Pericardium (tissue), 1 donor: Measurements from ENCODE around the gene PGAP6.

GRCh38 chr16:34889-35795, 18.3 kb downstream of the POLR3K start:
- RRBS = no CpG with 5 or more reads among the region's 22 CpGs

DNA sequence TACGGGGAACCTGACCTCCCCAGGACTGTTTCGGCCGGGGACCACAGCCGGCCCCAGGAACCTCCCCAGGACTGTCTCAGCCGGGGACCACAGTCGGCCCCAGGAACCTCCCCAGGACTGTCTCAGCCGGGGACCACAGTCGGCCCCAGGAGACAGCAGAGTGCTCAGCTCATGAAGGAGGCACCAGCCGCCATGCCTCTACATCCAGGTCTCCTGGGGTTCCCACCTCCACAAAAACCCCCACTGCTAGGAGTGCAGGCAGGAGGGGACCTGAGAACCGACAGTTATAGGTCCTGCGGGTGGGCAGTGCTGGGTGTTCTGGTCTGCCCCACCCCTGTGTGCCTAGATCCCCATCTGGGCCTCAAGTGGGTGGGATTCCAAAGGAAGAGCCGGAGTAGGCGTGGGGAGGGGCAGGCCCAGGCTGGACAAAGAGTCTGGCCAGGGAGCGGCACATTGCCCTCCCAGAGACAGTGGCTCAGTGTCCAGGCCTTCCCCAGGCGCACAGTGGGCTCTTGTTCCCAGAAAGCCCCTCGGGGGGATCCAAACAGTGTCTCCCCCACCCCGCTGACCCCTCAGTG, 4.4 kb downstream of the RHBDF1 start:
- RRBS = 31% methylated on average over 3 of the region's 17 CpGs

DNA sequence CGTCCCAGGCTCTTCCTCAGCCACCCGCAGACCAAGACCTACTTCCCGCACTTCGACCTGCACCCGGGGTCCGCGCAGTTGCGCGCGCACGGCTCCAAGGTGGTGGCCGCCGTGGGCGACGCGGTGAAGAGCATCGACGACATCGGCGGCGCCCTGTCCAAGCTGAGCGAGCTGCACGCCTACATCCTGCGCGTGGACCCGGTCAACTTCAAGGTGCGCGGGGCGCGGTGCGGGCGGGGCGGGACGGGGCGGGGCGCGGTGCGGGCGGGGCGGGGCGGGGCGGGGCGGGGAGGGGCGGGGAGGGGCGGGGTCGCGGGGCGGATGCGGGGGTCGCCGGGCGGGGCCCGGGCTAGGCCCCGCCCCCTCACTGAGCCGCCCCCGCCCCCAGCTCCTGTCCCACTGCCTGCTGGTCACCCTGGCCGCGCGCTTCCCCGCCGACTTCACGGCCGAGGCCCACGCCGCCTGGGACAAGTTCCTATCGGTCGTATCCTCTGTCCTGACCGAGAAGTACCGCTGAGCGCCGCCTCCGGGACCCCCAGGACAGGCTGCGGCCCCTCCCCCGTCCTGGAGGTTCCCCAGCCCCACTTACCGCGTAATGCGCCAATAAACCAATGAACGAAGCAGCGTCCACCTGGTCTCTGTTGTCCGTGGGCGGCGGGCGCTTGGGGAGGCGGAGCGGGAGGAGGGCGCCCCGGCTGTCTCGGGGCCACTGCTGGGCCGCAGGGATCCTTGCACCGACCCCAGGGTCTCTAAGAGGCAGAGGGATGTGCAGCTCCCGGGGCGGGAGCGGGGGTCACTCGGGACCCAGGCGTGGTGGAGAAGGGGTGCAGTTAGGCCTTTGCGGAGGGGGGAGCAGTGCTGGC, 1.7 kb downstream of the HBZ start:
- RRBS = 4% methylated on average over 4 of the region's 96 CpGs

GRCh38 chr16:205787-206371, 23.4 kb downstream of the LUC7L start:
- RRBS = no CpG with 5 or more reads among the region's 13 CpGs

- RRBS = no CpG with 5 or more reads among the region's 29 CpGs
These were observed 6.4 kb downstream of the PDIA2 start for GRCh38 chr16:289156-289947.

- RRBS = 89% methylated on average over 6 of the region's 40 CpGs
These were observed 14.8 kb downstream of the PDIA2 start for GRCh38 chr16:297654-298296.

GRCh38 chr16:324280-325656, 27.8 kb downstream of the AXIN1 start:
- RRBS = 49% methylated on average over 17 of the region's 79 CpGs

DNA sequence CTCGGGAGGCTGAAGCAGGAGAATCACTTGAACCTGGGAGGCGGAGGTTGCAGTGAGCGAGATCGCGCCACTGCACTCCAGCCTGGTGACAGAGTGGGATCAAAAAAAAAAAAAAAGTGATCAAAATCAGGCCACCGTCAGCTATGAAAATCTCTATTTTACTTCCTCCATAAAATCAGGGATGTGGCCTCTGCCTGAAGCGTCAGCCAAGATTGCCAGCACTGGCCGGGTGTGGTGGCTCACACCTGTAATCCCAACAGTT, 26.0 kb downstream of the AXIN1 start:
- RRBS = no CpG with 5 or more reads among the region's 8 CpGs

DNA sequence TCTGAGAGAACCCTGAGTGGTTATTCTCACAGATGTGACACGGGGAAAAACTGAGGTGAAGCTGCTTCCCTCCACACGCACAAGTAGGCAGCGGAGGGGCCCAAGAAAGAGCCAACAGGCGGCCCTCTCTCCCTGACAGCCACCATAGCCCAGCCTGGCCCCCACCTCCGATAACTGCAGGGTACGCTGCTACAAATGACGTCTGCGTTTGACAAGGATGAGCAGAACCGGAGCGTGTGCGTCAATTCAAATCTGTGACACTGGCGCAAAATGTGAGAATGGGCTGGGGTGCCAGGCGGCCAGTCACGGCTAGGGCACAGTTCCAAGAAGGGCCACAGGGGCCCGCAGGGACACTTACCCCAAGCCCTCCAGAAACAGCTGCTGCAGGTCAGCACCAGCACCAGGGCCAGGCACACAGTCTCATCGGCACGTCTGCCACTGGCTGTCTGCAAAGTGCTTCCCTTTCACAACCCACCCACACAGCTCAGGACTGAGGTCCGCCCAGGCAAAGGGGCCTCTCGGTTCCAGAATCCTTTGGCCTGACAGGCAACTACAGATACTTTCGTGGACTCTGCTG, 14.5 kb downstream of the AXIN1 start:
- RRBS = no CpG with 5 or more reads among the region's 20 CpGs

DNA sequence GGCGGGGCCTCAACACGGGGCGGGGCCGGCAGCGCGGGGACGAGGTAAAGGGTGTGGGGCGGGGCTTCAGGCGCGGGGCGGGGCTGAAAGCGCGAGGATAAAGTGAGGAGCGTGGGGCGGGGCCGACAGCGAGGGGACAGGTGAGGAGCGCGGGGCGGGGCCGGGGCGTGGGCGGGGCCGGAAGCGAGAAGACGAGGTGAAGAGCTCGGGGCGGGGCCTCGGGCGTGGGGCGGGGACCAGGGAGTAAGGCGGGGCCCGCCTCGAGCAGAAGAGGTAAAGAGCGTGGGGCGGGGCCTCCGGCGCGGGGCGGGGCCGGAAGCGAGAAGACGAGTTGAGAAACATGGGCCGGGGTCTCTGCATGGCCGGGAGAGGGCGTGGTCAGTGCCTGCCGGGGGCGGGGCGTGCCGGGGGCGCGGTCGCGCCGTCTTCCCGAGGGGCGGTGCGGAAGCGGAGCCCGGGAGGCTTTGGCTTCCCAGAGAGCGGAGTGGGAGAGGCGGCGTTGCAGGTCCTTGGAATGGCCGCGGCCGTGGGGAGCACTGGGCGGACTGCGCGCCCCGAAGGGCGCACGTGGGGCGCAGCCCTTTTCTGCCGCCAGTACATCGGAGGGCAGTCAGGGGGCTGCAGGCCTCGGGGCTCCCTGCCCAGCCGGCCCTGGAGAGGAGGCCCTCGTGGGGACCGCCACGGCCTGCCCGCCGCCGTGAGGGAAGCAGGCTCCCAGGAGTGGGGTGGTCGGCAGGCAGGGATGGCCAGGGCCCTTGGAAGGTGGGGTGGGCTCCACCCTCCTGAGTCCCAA, 439 bp upstream of the AXIN1 start:
- RRBS = 2% methylated on average over 23 of the region's 84 CpGs

DNA sequence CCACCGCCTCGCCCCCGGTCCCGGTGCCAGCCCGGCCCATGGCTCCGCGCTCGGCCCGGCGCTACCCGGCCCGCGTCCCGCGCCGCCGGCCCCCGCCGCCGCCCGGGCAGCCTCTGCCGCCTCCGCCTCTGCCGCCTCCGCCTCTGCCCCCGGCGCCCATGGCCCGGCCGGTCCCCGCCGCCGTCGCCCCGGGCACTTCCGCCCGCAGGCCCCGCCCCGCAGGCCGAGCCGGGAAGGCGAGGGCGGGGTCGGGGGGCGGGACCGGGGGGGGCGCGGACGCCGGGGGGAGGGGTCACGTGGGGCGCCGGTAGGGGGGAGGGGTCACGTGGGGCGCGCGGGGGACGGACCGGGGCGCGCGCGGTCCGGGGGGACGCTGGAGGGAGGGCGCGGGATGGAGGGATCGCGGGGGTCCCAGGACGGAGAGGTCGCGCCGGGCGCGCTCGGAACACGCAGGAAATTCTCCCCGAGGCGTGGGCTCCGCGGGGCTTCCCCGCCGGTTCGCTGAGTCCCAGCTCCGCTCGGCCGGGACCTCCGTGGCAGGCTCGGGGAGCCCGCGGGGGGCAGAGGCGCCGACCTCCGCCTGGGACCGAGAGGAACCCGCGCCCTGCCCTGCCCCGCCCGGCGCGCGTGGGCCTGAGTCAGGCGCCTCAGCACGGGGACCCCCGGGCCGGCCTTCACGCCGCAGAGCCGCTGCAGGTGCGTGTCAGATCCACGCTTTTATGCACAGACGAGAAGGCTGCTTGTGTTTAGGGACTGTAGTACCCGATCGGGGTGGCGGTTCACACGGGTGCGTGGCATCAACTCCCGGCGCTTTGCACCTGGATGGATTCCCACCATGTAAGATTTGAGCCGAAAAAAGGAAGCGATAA, at the start of gene PGAP6:
PGAP6 (minus strand) TSS at position 197 of the 869 bp plus-strand sequence.
- RRBS = 2% methylated on average over 59 of the region's 120 CpGs

- RRBS = no CpG with 5 or more reads among the region's 22 CpGs
These were observed 5.0 kb upstream of the PGAP6 start for GRCh38 chr16:386543-387377.

DNA sequence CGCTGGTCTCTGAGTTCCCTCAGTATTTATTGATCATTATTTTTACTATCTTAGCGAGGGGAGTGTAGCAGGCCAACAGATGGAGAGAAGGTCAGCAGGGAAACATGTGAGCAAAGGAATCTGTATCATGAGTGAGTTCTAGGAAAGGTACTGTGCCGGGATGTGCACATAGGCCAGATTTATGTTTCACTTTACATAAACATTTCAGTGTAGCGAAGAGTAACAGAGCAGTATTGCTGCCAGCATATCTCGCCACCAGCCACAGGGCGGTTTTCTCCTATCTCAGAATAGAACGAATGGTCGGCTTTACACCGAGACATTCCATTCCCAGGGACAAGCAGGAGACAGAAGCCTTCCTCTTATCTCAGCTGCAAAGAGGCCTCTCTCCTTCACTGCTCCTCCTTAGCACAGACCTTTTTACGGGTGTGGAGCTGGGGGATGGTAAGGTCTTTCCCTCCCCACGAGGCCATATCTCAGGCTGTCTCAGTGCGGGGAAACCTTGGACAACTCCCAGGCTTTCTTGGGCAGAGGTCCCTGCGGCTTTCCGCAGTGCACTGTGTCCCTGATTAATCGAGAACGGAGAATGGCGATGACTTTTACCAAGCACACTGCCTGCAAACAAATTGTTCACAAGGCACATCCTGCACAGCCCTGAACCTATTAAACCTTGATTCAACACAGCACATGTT, 6.3 kb upstream of the PGAP6 start:
- RRBS = no CpG with 5 or more reads among the region's 17 CpGs

GRCh38 chr16:396182-396601, 807 bp upstream of the NME4 start:
- RRBS = no CpG with 5 or more reads among the region's 3 CpGs

DNA sequence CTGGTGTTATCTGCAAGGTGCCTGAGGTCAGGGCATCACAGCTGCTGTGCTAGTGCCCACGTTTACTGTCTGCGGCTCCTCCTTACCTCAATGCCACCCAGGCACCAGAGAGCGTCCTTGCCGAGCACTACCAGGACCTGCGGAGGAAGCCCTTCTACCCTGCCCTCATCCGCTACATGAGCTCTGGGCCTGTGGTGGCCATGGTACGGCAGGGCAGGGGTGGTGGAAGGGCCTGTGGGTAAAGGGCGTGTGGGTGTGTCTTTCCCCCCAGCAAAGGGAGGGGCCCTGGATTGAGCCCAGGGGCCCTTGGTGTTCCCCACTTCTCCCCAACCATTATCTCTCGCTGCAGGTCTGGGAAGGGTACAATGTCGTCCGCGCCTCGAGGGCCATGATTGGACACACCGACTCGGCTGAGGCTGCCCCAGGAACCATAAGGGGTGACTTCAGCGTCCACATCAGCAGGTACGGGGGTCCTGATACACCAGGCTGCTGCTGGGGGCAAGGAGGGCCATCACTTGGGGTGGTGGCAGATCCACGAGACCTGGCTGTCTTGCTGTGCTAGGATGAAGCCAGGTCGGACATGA, 2.3 kb upstream of the DECR2 start:
- RRBS = no CpG with 5 or more reads among the region's 19 CpGs

- RRBS = no CpG with 5 or more reads among the region's 24 CpGs
These were observed 2.7 kb downstream of the CAPN15 start for GRCh38 chr16:529980-530754.

- RRBS = 34% methylated on average over 22 of the region's 37 CpGs
These were observed 5.1 kb upstream of the PRR35 start for GRCh38 chr16:554964-555556.

DNA sequence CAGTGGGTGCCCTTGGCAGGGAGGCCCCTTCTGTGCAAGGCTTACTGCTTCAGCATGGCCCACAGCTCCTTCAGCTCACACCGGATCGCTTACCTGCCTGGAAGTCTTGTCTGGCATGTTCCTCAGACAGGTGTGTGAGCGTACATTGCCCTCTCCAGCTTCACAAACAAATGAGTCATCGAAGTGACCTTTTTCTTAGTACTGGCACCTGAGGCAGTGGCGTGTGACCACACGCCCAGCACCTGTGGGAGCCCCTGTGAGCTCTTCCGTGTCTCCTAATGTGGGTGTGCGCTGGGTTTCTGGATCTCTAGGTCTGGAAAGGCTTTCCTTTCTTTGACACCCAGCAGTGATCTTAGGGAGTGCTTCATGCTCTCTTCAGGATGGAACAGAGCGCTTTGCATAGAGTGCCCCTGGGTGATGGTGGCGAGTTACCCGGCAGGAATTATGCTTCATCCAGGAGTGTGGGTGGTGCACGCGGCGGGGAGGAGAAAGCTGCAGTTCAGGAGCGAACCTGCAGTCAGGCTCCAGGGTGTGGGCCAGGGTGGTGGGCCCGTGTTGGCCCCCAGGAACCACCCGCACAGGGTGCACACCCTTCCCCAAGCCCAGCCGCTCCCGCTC, 3.7 kb downstream of the RAB40C start:
- RRBS = no CpG with 5 or more reads among the region's 19 CpGs

- RRBS = no CpG with 5 or more reads among the region's 18 CpGs
These were observed 1.0 kb upstream of the METTL26 start for GRCh38 chr16:637185-637424.

- RRBS = 45% methylated on average over 2 of the region's 22 CpGs
These were observed 1.1 kb upstream of the WDR90 start for GRCh38 chr16:647973-648603.